Neutrophil (primary cell): ENCODE data around the genes OR2J1 and UBD.

DNA sequence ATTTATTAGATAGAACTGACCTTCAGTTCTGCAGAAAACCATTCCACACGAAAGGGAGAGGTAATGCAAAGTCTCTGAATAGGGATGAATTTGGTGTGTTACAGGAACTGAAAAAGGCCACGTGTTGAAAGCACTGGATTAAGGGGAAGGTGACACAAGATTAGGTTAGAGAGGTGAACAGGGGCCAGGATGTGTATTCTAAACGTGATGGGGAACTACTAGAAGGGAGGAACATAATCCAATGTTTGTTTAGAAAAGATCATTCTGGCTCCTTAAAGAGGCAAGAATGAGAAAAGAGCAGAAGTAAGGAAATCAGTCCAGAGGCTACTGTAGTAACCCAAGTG lies 6.3 kb upstream of the ZKSCAN8 start:
- PRO-cap: no peak

DNA sequence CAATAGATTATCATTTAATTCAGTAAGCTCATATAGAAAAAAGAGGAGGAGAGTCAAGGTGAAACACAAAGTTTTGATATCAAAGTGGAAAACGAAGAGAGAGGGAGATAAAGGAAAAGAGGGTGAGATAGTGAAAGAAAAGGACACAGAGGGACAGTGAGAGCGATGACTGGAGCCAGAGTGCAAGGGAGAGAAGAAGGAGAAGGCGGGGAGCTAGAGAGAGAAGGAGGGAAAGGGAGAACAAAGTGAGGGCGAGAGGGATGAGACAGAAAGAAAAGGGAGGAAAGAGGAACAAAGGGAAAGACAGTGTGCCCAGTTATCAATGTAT lies 27.7 kb downstream of the GPX5 start:
- PRO-cap: no peak

DNA sequence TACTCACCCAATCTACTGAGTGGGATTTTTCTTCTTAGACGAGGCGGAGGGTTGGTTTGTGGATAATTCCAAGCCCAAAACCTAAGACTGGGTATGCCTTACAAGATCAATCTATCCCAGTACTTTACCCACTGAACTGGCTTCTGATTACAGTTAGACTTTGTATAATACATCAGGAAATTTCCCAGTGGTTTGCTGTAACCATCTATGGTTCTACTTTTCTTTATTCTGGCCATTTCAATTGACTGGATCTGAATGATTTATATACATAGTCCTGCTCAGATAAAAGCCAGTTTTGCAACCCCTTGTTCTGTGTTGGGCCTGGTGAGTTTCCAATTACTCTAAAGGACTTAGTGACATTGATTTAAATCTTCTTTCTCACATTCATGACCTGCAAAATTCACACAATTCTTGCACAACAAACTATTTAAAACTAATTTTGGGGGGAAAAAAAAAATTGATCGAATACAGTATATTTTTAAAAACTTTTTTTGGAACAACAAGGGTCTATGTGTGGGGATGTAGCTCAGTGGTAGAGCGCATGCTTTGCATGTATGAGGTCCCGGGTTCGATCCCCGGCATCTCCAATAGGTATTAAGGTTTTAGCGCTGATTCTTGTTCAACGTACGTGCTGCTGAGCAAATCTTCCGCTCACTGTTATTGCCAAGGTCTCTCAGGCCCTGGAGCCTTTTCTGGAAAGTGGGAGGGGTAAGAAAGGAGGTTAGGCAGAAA lies 56.0 kb upstream of the SCAND3 start:
- PRO-cap: no peak

- PRO-cap: no peak
Measured at GRCh38 chr6:28867115-28867390, 56.7 kb downstream of the TRIM27 start.

- PRO-cap: no peak
Measured at GRCh38 chr6:28880523-28881616, 42.9 kb downstream of the TRIM27 start.

GRCh38 chr6:28927787-28928172 lies 4.0 kb upstream of the TRIM27 start:
- PRO-cap: no peak

- PRO-cap: no peak
Measured at GRCh38 chr6:28949214-28949629, 25.4 kb upstream of the TRIM27 start.

- PRO-cap: no peak
Measured at GRCh38 chr6:28958064-28958531, 34.3 kb upstream of the TRIM27 start.

DNA sequence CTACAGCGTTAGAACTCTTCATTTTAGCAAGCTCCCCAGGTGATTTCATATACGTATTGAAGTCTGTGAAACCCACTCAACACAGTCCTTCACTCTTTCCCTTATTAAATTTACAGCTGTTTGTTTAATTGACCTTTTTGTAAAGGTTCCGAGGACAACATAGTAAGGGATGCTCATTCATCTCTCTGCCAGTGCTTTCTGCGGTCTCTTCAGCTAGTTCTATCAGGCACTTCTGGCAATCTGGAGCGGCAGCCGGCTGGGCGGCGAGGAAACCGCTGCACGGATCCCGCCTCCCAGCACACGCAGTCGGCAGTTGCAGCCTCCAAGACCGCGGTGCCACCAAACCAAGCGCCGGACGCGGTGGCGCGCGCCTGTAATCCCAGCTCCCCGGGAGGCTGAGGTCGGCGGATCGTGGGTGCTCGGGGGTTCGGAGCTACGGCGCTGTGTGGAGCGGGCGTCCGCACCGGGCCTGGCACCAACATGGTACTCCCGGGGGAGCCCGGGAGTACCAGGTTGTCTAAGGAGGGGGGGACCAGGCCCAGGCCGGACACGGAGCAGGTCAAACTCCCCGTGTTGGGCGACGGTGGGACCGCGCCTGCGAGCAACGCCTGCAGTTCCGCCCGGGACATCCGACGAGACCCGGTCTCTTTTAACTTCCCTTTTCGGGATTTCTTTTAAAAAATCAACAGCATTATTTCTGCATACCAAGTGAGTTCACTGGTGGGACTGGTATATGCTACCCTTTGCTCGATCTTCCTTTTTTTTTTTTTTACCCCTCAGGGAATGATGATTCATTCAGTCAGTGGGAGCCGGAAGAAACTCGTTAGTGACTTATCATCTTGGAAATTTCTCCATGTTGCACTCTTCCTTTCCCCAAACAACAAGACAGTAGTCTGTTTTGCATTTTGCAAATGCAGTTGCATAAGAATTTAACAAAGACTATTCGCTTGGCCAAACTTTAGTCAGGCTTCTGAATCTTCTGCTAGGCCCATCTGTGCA lies 27.7 kb downstream of the ZNF311 start:
- PRO-cap: no peak

- PRO-cap: no peak
Measured at GRCh38 chr6:28982537-28983107, 22.5 kb downstream of the ZNF311 start.

DNA sequence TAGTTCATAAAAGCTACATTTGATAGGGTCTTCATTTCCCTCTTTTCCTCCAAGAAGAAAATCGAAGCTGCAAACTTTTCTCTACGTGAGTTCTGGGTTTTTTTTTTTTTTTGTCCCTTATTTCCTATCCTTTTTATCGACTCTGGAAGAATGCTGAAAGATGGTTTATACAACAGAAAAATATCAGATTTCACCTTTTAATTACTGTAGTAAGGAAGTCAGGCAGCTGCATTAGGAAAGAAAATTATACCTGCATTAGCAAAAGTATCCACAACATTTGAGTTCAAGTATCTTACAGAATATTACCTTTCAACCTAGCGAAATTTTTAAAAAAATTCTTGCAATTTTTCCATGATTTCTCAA lies at the start of gene OR2J1:
Gene OR2J1 (plus strand): TSS at position 200 of the 363 bp plus-strand sequence.
- PRO-cap: no peak

DNA sequence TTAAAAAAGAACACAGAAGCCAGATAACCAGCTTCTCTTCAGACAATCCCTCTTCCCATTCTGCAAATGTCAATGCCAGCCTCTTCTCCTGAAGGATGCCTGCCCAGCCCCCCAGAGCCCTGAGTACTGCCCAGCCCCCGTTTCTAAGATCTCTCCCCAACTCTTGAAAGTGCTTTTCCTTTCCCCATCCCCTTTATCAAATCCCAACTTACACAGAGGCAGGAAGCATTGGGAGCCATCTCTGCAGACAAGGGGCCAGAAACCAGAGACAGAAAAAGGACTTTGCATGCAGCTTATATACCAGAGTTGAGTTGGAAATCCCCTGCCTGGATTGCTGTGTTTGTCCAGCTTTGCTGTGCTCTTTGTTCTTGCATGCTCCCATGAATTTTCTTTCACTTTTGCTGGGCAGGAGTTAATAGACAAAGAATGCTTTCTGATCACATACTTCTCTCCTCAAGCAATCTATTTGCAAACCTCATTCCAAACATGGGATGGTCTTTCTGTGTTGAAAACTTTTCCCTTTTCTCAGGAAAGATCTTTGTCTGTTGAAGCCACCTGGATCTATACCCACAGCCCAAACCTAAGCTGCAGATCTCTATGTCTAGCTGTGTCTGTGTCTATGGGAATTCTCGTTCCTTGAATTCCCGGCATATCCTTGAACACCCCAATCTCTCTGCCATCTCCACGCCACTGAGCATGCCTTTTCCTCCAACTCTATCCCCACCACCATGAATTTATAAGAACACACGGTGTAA lies at the start of gene UBD:
Gene UBD (minus strand): TSS at position 270 of the 755 bp plus-strand sequence.
- PRO-cap: no peak

DNA sequence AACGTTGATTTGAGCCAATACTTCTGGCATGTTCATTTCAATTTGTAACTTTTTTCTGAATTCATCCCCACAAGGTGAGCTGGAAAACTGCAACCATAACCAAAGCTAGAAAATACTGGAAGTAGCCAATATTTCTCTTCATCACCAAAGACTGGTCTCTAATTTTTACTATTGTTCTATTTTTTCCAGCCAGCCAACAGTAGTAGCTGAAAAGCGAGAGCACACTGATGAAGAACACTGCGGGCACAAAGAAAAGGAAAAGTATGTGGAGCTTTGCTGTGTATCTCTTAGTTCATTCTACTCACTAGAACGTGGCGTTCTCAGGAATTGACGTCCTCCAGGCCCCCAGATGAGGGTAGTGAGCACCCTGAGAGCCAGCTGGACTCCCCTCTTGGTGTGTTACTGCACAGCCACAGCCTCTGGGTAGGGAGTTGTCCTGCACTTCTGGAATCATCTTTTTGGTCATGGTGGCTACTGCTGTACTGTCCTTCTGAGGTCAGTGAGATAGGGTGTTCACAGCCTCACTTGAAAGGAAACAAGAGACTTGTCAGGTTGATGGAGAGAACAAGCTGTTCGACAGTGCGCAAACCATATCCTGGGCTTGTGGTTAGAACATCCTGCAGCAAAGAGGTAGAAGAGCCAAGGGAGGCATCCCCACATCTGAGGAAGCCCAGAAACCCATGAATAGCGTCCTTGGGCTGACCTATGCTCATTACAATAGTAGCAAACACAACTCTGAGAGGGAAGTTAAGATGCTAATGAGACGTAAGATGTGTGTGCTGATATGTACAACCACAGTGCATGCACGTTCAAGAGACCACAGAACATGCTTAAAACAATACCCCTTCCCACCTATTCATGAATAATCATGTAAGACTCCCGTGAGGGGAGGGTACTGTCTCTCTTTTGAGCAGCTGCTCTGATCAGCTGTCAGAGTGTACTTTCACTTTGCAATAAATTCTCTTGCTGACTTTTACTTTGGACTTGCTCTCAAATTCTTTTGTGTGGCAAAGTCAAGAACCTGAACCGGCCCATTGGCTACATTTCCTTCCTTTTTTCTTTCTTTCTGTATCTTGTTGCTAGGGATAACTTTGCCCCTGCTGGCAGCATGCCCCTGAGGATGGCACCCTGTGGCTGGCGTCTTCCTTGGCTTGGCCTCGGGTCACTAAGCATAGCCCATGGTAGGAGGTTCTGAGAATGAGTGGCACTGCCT lies 14.6 kb upstream of the HLA-F start:
- PRO-cap: no peak

GRCh38 chr6:29925731-29926395 lies 16.5 kb upstream of the HLA-A start:
- PRO-cap: no peak

DNA sequence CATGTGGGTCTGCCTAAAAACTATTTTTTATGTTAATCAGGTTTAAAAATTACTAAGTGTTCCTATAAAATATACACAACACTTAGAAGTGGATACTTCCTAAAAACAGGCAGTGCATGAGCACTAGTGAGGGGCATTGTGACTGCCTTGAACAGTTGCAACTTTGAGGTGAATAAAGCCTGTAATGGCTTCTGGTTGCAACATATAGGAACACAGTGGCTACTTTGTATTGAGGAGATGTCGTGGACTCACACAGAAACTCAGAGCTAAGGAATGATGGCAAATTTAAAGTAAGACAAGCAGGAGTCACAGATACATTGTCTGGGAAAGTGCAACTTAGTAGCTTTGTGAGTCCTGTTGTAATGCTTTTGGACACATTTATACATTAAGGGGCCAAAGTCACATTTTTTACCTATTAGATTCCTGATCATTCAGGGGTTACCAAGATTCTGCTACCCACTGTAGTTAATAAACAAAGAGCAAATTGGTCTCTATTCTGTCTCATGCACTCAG lies 823 bp upstream of the HLA-A start:
- PRO-cap: no peak

GRCh38 chr6:29943641-29943954 lies 1.3 kb downstream of the HLA-A start:
- PRO-cap: unidirectional peak, plus-strand start at chr6:29943762

GRCh38 chr6:29943955-29944792 lies 1.8 kb downstream of the HLA-A start:
- PRO-cap: no peak

DNA sequence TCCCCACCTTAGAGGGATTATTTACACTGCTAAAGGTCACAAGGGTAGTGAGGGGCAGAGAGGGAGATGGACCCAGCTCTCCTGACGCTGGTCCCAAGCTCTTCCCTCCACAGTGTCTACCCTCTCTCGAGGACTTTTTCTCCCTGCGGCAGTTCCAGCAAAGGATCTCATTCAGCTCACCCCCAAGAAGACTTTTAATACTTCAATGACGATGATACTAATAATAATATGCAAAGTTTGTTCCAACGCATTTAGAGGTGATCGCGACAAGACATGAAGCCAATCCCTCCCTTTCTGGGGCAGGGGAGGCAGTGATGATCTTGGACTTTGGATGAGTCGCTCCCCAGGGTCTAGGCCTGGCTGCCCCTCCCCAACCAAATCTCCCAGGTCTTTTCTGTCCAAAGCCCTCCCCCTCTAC lies 33.8 kb downstream of the HLA-A start:
- PRO-cap: no peak

DNA sequence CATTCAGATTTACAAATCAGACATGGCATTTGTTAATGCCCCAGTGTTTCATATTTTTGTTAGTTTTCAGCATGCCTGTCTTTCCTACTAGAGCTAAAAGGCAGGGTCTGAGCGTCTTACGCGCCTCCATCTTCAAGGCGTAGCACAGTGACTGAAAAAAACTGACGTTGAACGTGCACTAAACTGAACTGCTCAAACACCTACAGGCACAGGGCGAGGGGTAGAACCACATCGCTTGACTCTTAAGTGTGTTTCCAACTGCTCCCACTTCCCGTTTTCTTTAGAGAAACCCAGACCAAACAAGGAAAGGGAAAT lies 532 bp upstream of the PPP1R11 start:
- PRO-cap: no peak

DNA sequence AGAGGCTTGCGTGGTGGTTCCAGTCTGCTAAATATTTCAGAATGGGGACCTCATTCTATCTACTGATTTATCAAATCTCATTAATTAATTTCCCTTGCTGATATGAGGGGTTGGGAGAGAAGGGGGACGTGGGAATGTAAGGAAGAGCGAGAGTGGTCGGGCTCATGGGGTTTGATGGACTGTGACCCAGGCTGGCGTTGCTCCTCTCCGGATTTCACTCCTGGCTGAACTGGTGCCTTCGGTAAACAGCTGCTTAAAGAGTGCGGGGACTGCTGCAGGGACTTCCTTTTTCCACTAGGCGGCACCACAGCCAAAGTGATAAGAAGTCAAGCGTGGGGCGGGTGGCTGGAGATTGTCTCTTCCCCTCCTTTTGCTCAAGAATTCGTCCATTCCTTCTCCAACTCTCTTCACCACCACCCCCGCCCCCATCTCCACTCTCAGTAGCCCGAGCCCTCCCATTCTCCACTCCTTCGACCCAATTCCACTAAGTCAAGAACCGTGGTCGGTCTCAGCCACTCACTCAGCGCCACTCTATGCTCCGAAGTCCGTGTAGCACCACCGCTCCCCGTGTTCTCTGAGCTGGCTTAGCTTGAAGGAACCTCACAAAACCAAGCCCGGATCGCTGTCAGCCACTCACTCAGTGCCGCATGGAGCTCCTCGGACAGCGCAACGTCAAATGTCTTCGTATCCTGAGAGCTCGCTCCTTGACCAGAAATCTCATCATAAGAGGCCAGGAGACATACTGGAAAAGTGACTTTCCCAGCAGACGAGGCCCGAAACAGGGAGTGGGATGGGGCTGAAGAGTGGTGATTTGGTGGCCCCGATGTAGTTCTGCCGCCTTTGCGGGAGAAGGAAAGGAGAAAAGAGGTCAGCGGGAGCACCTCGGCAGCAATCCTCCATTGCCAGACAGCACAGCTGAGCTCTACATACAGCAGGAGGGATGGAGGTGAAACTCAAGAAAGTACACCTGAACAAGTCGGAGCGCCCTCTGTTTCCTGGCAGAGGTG lies 9.6 kb downstream of the TRIM31 start:
- PRO-cap: no peak